ENCODE data around the genes RPTN, HRNR, CRCT1, LCE1C, SPRR3, S100A7 and S100A14.

GRCh38 chr1:151946195-151946827, 37.0 kb upstream of the THEM4 start:
- PRO-cap: no peak
- RAMPAGE, long total RNA, 2 experiments: no peak in any of the 2 experiments

- PRO-cap: no peak
- RAMPAGE, long total RNA, 2 experiments: no peak in any of the 2 experiments
Observed at GRCh38 chr1:152001041-152001822, 7.6 kb upstream of the S100A10 start.

- PRO-cap: no peak
- RAMPAGE, long total RNA, 2 experiments: no peak in any of the 2 experiments
Observed at GRCh38 chr1:152031299-152032308, 5.2 kb downstream of the S100A11 start.

- PRO-cap: no peak
- RAMPAGE, long total RNA, 2 experiments: no peak in any of the 2 experiments
Observed at GRCh38 chr1:152159050-152159359, at the start of gene RPTN. Gene RPTN (minus strand): TSS chr1:152159228.

DNA sequence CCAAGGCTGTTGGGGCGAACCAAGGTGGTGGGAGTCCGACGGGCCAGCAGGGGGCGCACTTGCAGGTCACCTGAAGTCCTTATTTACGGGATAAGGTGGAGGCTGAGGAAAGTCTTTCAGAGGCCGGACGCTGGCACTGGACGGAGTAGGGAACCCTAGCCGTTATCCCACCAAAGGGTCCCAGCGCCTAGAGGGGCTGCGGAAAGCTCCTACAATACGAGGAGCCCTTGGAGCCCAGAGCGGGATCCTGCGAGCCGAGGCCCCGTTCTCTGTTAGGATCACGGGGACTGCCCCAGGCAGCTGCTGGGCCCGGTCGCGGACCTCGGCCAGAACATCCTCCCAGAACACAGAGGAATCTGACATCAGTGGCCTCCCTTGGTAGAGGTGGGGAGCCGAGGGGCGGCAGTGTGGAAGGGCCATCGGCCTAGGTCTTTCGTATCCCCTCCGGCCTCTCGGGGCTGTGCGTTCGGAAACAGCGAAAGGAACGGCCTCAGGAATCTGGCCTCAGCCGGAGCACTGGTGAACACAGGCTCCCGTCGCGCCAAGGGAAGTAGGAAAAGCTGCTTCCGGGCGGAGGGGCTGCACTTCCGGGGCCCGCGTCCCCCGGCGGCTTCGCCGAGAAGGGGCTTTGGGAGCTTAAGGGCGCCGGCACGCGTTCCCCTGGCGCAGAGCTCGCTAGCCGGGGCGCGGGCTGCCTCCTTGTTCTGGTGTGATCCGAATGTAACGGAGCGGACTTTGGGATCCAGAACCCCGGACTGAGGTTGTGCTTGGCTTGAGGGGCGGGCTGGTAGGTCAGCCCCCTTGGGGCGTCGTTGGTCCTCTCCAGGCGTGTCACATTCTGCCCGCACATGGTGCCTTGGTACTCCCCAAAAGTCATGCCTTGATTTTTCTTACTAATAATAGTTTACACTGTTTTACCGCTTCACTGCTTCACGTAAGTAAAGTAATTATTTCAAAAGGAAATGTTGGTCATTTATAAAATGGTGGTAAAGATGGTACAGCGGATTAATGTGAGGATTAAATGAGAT, 30.0 kb upstream of the RPTN start:
- PRO-cap: unidirectional peak, plus-strand start at position 114 of the sequence
- RAMPAGE, long total RNA, 2 experiments: start-site peak on the plus strand in 1 of 2 experiments, centred at position 601 of the sequence, 31 reads per replicate

GRCh38 chr1:152224135-152224485, at the start of gene HRNR:
Gene HRNR (minus strand): TSS chr1:152224193.
- PRO-cap: no peak
- RAMPAGE, long total RNA, 2 experiments: no peak in any of the 2 experiments

- PRO-cap: no peak
- RAMPAGE, long total RNA, 2 experiments: no peak in any of the 2 experiments
Observed at GRCh38 chr1:152314220-152314830, 10.7 kb downstream of the FLG start.

GRCh38 chr1:152514231-152515115, at the start of gene CRCT1:
Gene CRCT1 (plus strand): TSS chr1:152514482.
- PRO-cap: no peak
- RAMPAGE, long total RNA, 2 experiments: no peak in any of the 2 experiments

DNA sequence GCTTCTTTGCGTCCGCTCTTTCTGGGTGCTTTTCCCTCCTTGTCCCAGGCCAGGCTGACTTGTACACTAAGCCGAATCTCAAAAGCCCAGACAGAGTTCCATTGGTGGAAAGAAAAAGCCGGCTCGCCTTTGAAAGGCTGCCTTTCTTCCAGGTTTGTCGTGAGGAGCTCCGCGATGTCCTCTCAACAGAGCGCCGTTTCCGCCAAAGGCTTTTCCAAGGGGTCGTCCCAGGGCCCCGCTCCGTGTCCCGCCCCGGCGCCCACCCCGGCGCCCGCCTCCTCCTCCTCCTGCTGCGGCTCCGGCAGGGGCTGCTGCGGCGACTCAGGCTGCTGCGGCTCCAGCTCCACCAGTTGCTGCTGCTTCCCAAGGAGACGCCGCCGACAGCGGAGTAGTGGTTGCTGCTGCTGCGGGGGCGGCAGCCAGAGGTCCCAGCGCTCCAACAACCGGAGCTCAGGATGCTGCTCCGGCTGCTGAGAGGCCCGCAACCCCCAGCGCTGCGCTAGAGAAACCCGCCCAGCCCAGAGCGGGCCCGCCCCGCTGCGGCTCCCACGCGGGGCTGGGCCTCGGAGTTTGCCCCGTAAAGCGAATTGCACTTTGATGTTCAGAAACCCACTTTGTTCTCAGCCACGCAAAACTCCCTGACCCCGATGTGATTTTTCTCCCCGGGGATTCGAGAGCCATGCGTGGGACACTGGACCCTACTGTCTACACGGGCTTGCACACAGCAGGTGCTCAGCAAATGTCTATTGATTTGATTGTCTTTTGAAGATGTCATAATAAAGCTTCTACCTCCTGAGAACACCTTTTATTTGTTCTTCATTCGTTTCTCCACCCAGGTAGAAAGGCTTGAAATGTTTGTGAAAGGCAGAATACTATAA, 1.2 kb downstream of the CRCT1 start:
- PRO-cap: no peak
- RAMPAGE, long total RNA, 2 experiments: no peak in any of the 2 experiments

- PRO-cap: no peak
- RAMPAGE, long total RNA, 2 experiments: no peak in any of the 2 experiments
Observed at GRCh38 chr1:152806475-152806802, at the start of gene LCE1C. Gene LCE1C (minus strand): TSS chr1:152806651.

DNA sequence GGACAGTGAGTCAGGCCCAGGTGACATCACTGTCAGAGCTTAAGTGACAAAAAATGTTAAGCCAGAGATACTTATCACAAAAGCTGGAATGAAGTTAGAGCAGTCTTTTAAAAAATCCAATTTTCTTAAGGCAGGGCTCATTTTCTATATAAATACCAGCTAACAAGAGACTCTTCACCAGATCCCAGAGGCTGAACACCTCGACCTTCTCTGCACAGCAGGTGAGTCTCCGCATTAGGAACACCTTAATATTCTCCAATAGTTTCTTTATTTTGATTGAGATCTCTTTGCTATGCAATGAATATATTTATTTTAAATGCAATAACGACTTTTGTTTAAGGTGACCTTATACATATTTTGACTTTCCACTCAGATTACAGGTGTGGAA, at the start of gene SPRR3:
TSS of gene SPRR3 (plus strand) at position 177 of the 388 bp plus-strand sequence.
- PRO-cap: no peak
- RAMPAGE, long total RNA, 2 experiments: no peak in any of the 2 experiments

DNA sequence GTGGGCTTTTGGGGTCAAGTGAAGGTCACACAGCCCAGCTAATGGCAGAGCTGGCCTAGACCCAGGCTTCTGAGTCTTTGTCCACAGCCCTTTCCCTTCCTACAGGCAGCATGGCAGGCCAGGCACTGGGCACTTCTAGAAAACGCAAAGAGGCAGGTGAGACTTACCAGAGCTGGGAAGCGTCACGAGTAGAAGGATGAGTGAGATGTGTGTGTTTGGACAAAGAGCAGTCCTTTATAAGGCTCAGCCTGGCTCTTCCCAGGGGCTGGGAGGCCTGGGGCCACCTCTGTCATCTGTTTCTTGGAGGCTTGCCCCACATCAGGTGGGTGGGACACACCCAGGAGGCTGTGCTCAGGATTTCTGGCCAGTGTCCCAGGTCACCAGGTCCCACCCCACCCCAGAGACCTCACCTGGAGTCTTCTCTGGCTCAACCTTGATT, at the start of gene S100A7:
TSS of gene S100A7 (minus strand) at position 211 of the 439 bp plus-strand sequence.
- PRO-cap: no peak
- RAMPAGE, long total RNA, 2 experiments: no peak in any of the 2 experiments

GRCh38 chr1:153547091-153547794, 1.6 kb upstream of the S100A4 start:
- PRO-cap: no peak
- RAMPAGE, long total RNA, 2 experiments: no peak in any of the 2 experiments

DNA sequence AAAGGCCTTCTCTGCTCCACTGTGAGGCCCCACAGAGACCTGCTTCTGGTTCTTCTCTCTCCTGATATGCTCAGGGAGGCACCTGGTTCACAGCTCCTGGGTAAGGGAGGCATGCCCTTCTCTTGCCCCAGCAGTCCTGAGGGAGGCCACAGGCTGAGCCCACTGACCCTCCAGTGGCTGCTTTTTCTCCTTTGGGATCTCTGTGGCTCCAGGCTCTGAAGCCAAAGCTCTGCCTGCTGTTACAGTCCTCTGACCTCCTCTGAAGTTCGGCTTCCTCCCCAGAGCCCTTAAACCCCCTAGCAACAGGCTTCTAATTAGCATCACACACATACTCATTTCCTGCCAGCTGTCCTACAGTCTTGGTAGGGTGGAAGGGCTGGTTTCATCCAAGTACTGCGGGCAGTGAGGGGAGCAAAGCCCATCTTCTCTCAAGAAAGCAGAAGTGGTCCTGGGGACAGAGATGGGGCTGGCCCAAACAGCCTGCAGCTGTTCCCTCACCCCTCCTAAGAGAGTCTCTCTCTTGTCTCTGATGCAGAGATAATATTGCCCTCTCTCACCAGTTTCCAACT, 14.2 kb downstream of the S100A16 start:
- PRO-cap: no peak
- RAMPAGE, long total RNA, 2 experiments: no peak in any of the 2 experiments

- PRO-cap: no peak
- RAMPAGE, long total RNA, 2 experiments: no peak in any of the 2 experiments
Observed at GRCh38 chr1:153606814-153607983, 5.7 kb downstream of the S100A16 start.

DNA sequence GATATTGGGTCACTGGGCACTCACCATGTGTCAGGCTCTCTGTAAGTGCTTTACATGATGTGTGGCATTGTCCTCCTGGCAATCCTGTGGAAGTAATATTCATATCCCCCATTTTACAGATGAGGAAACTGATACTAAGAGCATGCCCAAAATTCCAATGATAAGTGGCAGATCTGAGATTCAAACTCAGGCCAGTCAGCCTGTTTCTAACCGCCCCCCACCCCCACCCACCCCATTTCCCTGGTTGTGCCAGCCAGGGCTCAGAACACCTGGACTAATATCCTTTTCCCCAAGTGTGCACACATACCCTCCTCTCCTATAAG, 723 bp upstream of the S100A16 start:
- PRO-cap: no peak
- RAMPAGE, long total RNA, 2 experiments: no peak in any of the 2 experiments

GRCh38 chr1:153616067-153617067, at the start of gene S100A14:
Gene S100A14 (minus strand): TSS chr1:153616325.
- PRO-cap: bidirectional peak, plus-strand start at chr1:153616547, minus-strand start at chr1:153616306
- RAMPAGE, long total RNA, 2 experiments: start-site peak on the minus strand in 2 of 2 experiments, at chr1:153616317-153616329 at its widest, 53 to 262 reads per replicate

GRCh38 chr1:153670128-153670782, 538 bp downstream of the ILF2 start:
- PRO-cap: no peak
- RAMPAGE, long total RNA, 2 experiments: no peak in any of the 2 experiments

DNA sequence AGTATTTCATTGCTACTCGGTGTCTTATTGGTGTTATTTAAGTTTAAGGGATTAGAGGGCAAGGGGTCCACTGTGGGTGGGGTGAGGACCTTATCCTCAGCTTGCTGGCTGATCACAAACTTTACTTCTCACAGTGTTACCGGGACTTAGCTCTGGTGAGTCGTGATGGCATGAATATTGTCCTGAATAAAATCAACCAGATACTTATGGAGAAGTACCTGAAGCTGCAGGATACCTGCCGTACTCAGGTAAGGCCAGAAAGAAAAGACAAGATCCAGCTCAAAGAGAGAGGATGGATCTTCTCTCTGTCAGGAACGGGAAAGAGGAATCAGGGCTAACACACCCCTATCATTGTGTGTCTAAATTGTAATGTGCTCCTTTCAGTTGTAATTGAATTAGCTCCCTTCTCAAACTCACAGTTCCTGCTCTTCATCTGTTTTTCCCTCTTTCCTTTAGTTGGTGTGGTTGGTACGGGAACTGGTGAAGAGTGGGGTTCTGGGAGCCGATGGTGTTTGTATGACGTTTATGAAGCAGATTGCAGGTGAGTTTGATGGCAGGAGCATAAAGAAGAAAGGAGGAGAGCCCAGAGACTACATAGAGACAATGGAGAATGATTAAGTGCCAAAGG, 19.1 kb downstream of the INTS3 start:
- PRO-cap: no peak
- RAMPAGE, long total RNA, 2 experiments: no peak in any of the 2 experiments

GRCh38 chr1:153763622-153764393, 11.4 kb upstream of the SLC27A3 start:
- PRO-cap: no peak
- RAMPAGE, long total RNA, 2 experiments: no peak in any of the 2 experiments

Data from body of pancreas (tissue), 2 donors.